ENCODE measurements around the genes PTRH1 and ENG.

DNA sequence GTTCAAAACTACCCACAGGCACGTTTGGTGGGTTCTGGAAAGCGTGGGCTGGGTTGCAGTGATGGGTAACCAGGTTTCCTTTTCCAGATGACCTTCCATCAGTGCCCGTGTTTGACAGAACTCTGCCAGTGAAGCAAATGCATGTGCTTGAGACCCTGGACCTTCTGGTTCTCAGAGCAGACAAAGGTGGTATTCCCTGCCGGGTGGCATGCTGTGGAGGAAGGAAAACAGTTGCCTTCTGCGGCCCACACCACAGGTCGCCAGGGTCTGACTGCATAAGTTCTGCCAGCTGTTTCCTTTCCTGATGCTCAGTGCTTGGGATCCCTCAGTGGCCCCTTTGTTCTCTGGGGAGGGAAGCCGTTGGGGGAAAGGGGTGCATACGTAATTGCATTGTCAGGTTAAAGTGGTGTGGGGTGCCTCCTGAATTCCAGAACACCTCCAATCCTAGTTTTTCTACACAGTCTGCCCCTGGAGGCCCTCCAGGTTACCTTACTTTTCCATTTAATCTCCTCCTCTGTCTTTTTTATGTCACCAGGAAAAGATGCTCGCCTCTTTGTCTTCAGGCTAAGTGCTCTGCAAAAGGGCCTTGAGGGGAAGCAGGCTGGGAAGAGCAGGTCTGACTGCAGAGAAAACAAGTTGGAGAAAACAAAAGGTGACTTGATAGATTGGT lies 43.1 kb upstream of the SLC2A8 start:
- PRO-cap, 2 experiments: no peak in any of the 2 experiments

GRCh38 chr9:127384084-127384909 lies 12.7 kb upstream of the SLC2A8 start:
- PRO-cap, 2 experiments: no peak in any of the 2 experiments

DNA sequence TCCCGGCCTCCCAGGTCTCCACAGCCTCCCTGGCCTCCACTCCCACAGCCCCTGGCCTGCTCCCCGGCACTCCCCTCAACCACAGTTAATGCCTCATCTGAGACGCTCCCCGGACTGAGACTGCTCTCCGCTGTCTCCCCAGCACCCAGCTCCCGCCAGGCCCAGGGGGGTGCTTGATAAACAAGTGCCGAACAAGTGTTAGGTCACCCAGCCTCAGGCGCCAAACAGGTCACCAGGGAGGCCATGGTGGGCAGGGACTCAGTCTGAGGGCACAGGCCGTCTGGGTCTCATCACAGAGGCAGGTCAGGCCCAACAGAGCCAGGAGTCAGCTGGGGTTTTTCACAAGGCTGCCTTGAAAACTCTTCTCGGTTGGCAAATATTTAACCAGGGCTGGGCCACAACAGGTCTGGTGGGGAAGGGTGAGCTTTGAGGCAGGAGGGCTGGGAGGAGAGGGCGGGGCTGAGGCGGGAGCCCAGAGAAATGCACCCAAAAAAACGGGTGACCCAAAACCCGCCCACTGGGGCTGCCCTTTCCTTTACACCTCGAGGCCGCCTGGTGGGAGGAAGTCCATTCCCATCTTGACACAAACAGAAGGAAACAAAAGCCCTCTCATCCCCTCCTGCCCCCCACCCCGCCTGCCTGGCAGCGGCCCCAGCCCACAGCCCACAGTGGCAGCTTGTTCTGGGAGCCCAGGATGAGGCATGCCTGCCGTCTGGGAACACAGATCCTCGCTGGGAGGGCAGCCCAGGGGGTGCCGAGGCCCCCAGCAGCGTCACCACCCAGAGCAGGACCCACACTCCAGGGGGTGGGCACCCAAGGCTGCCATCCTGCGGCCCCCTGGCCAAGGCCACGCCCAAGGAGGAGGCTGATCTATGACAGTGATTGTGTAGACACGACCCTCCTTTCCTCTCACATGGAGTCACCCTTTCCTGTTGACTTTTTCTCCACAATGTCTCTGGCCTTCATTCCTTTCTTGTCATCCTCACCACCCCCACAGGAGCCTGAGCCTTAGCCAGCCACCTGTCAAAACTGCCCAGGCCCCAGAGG lies 23.3 kb downstream of the NIBAN2 start:
- PRO-cap, 2 experiments: no peak in any of the 2 experiments

GRCh38 chr9:127561519-127562435 lies 7.1 kb downstream of the NIBAN2 start:
- PRO-cap, 2 experiments: peak in 1 of 2 experiments; most common plus-strand start chr9:127562252 (in 1); most common minus-strand start chr9:127562116 (in 1)

GRCh38 chr9:127676570-127677167 lies 30.1 kb upstream of the CFAP157 start:
- PRO-cap, 2 experiments: no peak in any of the 2 experiments

DNA sequence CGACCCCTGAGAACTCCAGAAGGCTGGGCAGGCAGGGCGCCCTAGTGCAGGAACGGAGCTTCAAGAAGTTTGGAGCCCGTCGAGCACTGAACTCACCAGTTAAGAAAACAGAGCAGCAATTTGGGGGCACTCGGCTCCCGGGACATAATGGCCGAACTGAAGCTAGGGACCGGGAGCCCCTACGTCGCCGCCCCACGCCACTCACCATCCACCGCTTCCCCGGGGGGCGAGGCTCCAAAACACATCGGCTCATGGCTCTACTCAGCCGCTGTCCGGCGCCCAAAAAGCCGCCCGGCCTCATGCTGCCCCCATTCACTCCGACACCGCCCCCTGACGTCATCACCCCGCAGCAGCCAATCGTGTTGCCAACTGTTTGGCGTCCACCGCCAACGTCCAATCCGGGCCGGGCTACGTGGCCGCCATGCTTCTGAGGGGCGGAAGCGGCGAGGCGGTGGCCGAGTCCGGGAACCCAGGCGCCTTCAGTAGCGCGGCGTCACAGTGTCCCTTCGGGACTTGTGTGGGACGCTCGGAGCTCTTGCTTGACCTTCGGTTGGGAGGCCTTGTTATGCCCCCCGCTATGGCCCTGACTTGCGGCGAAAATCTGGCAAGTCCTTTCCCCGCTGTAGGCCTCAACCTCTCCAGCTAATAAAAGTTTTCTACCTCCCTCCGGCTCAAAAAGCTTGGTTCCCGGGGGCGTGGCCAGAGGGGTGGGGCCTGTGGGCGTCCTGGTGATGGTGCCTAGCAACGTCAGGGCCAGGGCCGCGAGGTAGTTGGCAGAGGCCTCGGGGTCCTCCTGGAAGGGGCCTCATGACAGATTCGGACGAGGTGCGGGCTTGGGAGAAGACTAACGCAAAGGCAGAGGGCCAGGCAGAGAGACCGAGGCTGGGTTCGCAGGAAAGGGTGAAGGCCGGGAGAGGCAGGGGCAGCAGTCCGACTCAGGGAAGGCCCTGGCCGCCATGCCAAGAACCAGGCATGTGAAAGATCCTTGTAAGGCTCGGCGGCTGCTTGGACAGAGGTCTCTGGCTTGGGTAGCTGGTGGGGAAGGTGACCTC lies at the start of gene PTRH1:
PTRH1 (minus strand) TSS at position 325 of the 1,052 bp plus-strand sequence.
- PRO-cap, 2 experiments: peak in 2 of 2 experiments; most common plus-strand start position 744 of the sequence (in 2); most common minus-strand start position 322 of the sequence (in 2)

- PRO-cap, 2 experiments: no peak in any of the 2 experiments
These were observed 762 bp upstream of the TOR2A start for GRCh38 chr9:127735896-127736215.

- PRO-cap, 2 experiments: no peak in any of the 2 experiments
These were observed 2.2 kb upstream of the CDK9 start for GRCh38 chr9:127783698-127784050.

DNA sequence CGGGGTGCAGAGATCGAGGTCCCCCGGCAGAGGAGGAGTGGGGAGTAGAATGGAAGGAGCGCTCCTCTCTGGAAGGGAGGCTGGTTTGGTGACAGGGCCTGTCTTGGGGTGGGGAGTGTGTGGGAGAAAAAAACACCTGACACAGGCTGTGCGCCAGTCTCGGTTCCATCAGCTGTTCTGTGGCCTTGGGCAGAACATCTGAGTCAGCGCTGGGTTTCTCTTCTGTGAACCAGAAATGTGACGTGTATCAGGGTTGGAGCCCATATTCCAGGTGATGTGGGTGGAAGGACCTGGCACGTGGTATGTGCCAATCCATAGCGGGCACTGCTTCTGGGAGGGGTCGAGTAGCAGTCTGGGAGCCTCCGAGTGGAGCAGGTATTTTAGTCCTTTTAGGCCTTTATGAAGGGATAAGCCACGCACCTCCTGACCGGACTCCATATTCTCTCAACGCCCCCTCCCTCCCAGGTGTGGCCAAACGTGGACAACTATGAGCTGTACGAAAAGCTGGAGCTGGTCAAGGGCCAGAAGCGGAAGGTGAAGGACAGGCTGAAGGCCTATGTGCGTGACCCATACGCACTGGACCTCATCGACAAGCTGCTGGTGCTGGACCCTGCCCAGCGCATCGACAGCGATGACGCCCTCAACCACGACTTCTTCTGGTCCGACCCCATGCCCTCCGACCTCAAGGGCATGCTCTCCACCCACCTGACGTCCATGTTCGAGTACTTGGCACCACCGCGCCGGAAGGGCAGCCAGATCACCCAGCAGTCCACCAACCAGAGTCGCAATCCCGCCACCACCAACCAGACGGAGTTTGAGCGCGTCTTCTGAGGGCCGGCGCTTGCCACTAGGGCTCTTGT lies 3.1 kb downstream of the CDK9 start:
- PRO-cap, 2 experiments: no peak in any of the 2 experiments

DNA sequence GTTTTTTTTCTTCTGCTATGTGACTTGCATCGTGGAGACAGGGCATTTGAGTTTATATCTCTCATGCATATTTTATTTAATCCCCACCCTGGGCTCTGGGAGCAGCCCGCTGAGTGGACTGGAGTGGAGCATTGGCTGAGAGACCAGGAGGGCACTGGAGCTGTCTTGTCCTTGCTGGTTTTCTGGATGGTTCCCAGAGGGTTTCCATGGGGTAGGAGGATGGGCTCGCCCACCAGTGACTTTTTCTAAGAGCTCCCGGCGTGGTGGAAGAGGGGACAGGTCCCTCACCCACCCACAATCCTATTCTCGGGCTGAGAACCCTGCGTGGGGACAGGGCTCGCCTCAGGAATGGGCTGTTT lies 3.7 kb downstream of the CDK9 start:
- PRO-cap, 2 experiments: no peak in any of the 2 experiments

GRCh38 chr9:127793924-127794297 lies 8.1 kb downstream of the CDK9 start:
- PRO-cap, 2 experiments: no peak in any of the 2 experiments

DNA sequence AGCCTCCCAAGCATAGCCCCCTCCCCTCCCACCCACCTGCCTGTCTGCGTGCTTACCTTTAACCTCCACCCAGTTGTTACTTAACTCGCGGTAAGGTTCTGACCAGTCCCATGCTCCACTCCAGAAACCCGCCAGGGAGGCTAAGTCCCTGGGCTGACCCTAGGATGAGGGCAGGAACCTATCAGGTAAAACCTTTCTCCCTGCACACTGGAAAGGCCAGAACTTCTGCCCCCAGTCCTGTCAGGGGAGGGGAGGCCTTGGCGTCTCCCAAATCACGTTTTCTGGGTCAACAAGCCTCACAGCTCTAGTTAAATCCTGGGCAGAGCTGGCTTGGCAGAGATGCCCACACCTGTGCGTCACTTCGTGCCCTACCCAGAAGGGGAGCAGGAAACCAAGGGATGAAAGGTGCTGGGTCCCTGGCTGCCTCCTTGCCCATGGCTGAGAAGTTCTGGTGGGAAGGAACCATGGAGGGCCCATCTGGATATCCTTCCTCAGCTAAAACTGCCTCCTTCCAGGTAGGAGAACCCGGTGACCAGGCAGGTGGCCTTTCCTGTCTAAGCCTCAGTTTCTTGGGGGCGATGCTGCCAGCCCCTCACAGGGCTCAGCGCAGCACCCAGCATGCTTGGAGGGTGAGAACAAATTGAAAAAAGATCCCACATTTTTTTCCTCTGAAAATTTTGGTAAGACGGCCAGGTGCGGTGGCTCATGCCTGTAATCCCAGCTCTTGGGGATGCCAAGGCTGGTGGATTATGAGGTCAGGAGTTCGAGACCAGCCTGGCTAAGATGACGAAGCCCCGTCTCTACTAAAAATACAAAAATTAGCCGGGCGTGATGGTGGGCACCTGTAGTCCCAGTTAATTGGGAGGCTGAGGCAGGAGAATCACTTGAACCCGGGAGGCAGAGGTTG lies 8.1 kb upstream of the FPGS start:
- PRO-cap, 2 experiments: no peak in any of the 2 experiments

- PRO-cap, 2 experiments: no peak in any of the 2 experiments
These were observed 10.9 kb downstream of the FPGS start for GRCh38 chr9:127813481-127814169.

GRCh38 chr9:127828020-127829140 lies 25.7 kb downstream of the FPGS start:
- PRO-cap, 2 experiments: peak in 2 of 2 experiments; most common plus-strand start chr9:127828620 (in 1); most common minus-strand start chr9:127828535 (in 1)

DNA sequence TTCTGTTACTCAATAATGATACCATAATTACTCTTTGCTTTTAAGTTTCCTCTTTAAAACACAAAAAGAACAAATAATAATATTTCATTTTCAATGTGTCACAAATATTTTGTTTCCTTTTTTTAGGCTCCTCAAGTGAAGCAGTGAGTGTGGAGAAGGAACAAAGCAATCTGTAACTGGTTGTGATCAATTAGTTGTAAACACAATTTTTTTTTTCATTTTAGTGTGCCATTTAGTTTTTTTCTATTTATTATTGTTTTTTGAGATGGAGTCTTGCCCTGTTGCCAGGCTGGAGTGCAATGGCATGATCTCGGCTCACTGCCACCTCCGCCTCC lies 20.7 kb downstream of the ENG start:
- PRO-cap, 2 experiments: no peak in any of the 2 experiments

GRCh38 chr9:127853904-127854996 lies at the start of gene ENG:
ENG (minus strand) TSS chr9:127854658.
- PRO-cap, 2 experiments: peak in 2 of 2 experiments; most common plus-strand start chr9:127854882 (in 2); most common minus-strand start chr9:127854500 (in 2)

- PRO-cap, 2 experiments: no peak in any of the 2 experiments
These were observed 4.1 kb downstream of the AK1 start for GRCh38 chr9:127873246-127873820.

DNA sequence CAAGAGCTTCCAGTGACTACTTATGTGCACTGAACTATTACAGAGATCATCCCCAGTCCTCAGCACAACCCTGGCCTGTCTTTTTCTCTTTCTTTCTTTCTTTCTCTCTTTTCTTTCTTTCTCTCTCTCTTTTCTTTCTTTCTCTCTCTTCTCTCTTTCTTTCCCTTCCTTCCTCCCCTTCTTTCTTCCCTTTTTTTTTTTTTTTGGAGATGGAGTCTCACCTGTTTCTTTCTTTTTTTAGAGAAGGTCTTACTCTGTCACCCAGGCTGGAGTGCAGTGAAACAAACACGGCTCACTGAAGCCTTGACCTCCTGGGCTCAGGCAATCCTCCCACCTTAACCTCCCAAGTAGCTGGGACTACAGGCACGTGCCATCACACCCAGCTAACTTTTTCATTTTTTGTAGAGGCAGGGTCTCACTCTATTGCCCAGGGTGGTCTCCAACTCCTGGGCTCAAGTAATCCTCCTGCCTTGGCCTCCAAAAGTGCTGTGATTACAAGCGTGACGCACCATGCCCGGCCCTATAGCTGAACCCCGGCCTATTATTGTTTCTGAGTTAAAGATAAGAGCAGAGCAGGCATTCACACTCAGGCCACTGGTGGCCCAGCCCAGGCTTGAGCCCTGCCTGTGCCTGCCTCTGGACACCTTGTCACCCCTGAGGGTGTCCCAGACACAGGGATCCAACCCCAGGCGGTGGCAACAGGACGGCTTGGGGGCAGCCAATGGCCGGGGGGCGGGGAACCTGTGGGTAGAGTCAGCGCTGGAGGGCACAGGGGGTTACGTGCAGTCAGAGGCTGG lies 4.3 kb downstream of the PIP5KL1 start:
- PRO-cap, 2 experiments: no peak in any of the 2 experiments

DNA sequence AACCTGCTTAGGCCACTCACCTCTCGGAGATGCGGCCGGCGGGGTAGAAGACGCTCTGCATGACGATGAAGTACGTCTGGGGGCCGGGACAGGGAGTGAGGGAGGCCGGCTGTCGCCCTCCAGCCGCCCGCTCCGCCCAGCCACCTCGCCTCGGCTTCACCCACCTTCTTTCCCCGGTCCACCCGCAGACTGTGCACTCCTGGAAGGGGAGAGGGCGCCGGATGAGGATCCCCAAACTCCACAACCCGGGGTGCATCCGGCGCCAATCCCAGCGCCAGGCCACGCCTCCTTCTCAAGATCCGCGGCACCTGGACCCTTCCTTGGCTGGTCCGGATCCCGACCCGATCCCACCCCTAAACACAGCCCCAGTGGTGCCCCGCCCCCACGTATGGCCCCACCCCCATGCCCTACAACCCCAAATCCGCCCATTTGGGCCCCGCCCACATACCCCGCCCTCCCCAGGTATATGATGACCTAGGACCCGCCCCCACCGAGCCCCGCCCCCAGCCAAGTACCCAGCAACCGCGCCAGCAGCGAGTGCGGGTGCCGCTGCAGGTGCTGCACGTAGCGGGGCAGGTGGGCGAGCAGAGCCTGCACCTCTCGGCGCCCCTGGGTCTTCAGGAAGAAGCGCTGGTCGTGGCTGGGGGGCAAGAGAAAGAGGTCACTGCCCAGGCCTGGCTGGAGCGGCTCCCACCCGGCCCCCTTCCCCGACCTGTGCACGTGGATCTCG lies 3.3 kb downstream of the PIP5KL1 start:
- PRO-cap, 2 experiments: no peak in any of the 2 experiments

GRCh38 chr9:127951898-127952591 lies 14.4 kb upstream of the DPM2 start:
- PRO-cap, 2 experiments: no peak in any of the 2 experiments

Data from heart right ventricle (tissue), 2 donors.